GM23338 (cell line): ENCODE data around the genes MLF2 and LPCAT3.

DNA sequence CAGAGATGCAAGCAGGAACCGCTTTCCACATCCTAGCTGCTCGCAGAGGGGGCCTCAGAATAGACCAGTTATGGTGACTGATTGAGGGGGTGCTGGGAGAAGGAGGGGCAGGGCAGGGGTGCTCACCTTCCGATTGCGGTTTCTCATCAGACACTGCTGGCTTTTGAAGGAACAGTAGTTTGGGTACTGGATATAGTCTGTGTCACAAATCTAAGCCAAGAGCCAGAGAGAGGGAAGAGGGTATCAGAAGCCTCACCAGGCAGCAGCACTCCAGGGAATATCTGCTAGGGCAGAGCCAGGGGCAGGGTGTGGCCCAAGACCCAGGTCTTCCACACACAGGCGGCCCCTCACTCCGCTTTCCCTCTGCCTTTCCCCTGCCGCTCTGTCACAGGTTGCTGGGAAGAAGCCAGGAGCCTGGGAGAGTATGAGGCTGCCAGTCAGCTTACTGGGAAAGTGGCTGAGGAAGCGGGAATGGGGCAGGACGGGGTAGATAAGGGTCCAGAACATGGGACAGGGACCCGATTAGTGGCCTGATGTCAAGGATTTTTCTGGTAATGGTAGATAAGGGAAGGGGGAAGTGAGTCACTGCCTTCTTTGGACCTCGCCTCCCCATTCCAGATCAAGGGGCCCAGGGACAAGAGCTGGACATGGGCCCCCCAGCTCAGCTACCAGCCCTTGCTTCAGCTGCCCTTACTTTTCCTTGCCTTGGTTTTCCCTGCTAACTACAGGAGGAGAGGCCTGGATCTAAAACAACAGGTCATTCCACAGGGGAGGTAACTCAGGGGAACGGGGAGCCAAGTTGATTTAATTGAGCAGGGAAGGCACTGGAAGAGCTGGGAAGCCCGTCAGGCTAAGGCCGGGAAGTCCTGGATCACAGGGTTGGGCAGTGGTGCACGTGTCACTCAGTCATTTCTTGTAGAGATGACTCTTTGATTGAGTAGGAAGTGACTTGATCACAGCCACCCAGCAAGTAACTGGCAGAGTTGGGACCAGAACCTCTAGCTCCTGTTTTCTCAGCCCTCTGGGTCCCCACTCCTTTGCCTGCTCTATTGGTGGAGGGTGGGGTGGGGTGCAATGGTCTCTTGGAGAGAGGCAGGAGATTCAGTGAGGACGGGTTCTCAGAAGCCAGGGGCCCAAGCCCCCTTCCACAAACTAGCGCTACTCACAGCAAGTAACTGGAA, 3.5 kb upstream of the LPAR5 start:
- PRO-cap = no peak
- RAMPAGE, long total RNA = no peak

DNA sequence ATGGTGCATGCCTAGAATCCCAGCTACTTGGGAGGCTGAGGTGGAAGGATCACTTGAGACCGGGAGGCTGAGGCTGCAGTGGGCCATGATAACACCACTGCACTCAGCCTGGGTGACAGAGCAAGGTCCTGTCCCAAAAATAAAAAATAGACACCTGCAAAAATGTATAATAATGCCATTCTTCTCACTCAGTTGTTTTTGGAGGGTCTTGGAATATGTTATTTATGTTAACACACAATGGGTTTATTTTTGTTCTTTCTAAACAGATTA, 7.3 kb upstream of the ING4 start:
- PRO-cap = no peak
- RAMPAGE, long total RNA = no peak

DNA sequence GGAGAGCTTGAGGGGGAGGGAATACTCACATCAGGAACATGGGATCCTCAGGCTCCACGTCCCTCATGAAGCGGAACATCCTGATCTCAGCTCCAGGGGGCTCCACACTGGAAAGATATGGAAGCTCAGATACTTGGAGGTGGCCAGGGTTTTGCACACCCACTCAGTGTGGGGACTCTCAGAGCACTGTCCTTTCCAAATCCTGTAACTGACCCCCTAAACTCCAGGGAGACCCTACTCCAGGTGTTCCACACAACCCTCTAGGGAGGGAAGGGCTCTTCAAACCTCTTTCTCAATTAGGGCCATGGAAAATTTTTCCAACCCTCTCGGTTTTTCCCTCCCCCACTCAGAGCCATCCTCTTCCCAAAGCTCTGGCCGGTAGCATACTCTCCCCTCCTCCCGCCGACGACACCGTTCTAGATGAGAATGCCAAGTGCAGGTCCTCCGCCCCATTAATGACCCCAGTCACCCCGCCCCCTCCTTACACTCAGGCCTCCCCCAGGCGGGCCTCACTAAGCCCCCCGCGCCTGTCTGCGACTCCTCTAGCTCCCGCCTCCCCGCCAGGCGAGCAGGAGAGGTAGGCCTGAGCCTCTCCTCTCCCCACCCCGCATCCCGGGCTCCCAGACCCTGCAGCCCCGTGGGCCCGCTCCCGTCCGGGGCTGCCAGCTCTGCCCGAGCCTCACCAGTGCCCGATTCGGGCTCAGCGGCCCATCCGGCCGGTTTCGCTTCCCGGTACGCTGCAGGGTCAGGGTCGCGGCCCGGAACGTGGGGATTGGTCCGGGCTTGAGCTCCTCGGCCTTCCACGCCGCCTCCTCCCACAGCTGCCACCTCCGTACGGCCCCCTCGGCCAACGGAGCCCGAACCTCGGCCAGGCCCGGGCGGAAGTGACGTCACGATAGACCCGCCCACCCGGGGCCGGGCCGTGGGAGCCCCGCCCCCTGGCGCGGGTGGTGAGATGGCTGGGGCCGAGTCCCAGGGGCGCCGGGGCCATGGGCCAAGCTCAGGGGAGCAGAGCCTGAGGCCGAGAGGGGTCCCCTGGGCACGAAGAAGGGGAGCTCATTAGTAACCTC, at the start of gene MLF2:
MLF2 (minus strand) TSS at position 886 of the 1,070 bp plus-strand sequence.
- PRO-cap = bidirectional peak, plus-strand start at position 512 of the sequence, minus-strand start at position 428 of the sequence; bidirectional peak, plus-strand start at position 953 of the sequence, minus-strand start at position 837 of the sequence
- RAMPAGE, long total RNA = start-site peak on the minus strand centred at position 853 of the sequence, 39 bp wide, 1,316 and 347 reads in 2 replicates

- PRO-cap = bidirectional peak, plus-strand start at chr12:6753710, minus-strand start at chr12:6753472; bidirectional peak, plus-strand start at chr12:6754137, minus-strand start at chr12:6754014
- RAMPAGE, long total RNA = no peak
These were observed 797 bp upstream of the MLF2 start for GRCh38 chr12:6753326-6754549.

GRCh38 chr12:6770075-6771070, 1.9 kb upstream of the LAG3 start:
- PRO-cap = no peak
- RAMPAGE, long total RNA = no peak

DNA sequence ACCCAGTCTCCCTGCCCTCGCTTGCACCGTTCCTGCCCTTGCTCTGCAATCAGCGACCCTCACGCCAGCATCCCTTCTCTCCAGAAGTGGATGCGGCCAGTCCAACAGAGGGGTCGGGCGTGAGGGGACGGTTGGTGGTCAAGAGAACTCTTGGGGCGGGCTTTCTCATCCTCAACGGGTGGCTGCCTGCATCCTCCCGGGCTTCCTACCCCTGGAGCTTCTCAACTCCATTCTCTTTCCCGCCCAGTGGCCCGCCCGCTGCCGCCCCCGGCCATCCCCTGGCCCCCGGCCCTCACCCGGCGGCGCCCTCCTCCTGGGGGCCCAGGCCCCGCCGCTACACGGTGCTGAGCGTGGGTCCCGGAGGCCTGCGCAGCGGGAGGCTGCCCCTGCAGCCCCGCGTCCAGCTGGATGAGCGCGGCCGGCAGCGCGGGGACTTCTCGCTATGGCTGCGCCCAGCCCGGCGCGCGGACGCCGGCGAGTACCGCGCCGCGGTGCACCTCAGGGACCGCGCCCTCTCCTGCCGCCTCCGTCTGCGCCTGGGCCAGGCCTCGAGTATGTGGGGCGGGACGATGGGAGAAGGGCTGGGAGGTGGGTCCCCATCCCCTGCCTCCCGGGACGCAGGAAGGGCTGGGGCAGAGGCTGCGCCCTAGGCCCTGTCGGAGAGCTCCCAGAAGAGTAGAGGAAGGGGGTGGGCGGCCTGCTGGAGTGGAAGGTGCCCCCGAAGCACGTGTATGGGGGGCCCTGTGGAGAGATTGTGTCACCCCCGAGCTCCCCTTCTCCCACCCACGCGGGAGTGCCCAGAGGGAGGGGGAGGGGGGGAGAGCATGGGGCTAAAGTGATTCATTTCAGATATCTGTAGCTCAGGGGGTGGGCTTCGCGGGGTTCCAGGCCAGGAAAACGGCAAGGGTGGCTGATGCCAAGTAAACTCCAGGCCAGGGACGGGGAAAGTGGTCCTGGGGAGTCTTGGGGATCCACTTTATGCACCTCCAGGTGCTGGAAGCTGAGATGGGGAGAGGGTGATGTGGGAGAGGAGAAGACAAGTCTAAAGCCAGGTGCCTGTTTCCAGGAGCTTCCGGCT, 1.5 kb downstream of the LAG3 start:
- PRO-cap = bidirectional peak, plus-strand start at position 555 of the sequence, minus-strand start at position 550 of the sequence
- RAMPAGE, long total RNA = no peak

DNA sequence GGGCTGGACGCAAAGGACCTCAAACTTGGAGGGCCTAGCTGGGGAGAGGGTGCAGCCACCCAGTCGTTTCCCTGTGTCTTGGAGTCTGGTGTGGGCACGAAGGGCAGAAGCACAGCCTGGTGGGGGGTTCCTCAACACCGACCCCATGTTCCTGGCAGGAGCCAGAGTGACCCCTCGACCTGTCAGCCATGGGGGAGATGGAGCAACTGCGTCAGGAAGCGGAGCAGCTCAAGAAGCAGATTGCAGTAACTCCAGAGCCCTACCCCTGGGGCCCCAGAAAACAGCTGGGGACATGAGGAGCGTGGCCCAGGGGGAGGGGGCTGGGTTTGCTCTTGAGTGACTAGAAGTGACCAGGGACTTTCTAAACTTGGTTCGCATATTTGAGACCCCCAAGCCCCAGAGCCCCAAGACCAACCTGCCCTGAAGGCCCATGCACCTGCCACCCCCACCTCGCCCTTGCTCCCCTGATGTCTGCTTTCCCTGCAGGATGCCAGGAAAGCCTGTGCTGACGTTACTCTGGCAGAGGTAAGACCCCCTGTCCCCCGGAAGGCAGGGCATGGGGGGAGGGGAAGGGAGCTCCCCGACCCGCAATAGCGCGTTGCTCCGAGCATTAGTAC, 483 bp downstream of the GNB3 start:
- PRO-cap = no peak
- RAMPAGE, long total RNA = no peak

GRCh38 chr12:6866686-6867004, 686 bp upstream of the TPI1 start:
- PRO-cap = no peak
- RAMPAGE, long total RNA = no peak

DNA sequence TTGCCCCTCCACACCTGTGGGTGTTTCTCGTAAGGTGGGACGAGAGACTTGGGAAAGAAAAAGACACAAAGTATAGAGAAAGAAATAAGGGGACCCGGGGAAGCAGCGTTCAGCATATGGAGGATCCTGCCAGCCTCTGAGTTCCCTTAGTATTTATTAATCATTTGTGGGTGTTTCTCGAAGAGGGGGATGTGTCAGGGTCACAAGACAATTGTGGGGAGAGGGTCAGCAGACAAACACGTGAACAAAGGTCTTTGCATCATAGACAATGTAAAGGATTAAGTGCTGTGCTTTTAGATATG, 12.7 kb upstream of the SPSB2 start:
- PRO-cap = bidirectional peak, plus-strand start outside the sequence, minus-strand start at position 138 of the sequence
- RAMPAGE, long total RNA = no peak

DNA sequence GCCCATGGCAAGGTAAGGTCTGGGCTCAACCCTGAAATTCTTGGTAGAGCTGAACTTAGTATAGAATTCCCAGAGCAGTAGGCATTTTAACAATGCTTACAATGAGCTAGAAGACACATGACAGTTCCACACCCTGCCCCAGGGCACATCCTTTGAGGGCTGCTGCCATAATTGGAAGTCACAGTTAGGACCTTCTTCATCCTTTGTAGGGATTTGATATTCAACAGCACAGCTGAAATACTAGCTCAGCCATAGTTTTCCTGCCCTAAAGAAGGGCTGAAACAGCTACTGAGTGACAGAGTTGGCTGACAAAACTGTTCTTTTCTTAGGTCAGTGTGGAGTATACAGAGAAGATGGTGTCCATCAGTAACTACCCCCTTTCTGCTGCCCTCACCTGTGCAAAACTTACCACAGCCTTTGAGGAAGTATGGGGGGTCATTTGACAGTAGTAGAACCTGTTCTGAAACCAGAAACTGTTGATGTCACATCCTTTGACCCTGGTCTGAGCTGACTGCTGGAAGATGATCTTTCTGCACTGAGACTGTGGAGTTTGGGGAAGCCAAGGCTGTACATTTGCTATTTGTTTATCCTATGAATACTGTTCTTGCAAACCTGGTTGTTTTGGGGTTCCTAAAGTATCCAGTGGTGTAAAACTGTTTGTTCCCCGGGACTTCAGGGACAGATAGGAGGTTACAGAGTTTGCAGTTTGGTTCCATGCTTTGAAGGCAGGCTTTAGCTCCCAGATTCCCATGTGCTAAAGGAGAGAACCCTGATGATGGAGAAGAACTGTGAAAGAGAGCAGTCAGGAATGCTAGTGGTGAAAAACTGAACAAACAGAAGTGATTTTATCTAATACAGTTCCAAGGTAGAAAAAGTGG, 4.9 kb downstream of the EMG1 start:
- PRO-cap = no peak
- RAMPAGE, long total RNA = no peak

GRCh38 chr12:6988028-6988771, 17.5 kb downstream of the EMG1 start:
- PRO-cap = no peak
- RAMPAGE, long total RNA = no peak

- PRO-cap = bidirectional peak, plus-strand start at chr12:7018038, minus-strand start at chr12:7017969; bidirectional peak, plus-strand start at chr12:7018266, minus-strand start at chr12:7018474; bidirectional peak, plus-strand start at chr12:7018761, minus-strand start at chr12:7018840
- RAMPAGE, long total RNA = start-site peak on the minus strand at chr12:7018432-7018480, 313 and 74 reads in 2 replicates
These were observed at the start of gene LPCAT3 for GRCh38 chr12:7017753-7018897. TSS of gene LPCAT3 (minus strand) at chr12:7018476.

DNA sequence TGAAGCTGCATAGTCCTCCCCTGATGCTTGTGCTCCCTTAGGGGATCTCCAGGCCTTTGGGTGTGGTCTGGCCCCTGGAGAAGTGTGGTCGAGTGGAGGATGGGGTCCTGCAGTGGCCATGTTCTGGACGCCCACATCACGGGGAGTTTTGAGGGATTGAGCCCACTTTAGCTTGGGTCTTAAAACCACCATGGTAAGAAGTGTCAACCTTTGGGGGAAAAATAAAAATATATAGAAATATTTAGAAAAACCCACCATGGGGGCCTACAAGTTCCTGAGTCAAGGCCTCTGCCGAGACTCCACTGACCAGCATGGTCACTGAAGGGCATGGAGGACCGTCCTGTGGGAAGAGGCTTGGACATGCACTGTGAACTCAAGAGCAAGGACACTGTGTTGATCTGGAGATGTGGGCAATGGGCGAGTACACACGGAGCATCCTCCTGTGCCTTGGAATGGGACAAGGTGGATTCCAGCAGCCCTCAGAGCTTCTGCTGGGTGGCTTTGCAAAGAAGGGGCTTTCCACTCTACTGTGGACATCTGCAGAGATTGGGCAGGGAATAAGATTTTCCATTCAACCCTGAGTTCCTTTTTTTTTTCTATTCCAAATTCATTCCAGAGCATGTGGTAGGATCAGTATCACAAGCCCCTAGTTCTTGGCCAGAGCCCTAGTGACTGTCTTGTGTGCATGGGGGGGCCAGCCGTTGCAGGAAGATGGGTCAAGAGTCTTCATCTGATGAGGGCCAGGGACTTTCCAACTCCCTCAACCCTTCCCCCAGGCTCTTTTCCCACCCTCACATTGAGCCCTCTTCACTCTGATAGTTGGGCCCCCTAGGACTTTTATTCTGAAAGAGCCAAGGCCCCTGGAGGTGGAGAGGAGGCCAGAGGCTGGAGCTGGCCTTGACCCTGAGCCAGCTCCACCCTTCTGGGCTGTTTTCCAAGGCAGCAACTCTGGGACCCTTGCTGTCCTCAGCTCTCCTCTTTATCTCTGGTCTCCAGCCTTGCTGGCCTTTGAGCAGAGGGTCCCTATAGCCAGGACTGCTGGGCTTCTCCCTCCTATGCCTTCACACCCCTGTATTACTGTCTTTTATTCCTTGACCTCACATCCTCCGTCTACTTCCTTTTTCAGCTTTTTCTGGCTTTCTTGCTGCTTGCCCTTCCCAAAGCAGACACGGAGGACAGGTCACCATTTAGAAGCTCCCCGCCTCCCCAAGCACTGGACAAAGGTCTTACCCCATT, 6.0 kb downstream of the RBP5 start:
- PRO-cap = no peak
- RAMPAGE, long total RNA = no peak

GRCh38 chr12:7124272-7125008, 4.2 kb downstream of the RBP5 start:
- PRO-cap = no peak
- RAMPAGE, long total RNA = no peak

DNA sequence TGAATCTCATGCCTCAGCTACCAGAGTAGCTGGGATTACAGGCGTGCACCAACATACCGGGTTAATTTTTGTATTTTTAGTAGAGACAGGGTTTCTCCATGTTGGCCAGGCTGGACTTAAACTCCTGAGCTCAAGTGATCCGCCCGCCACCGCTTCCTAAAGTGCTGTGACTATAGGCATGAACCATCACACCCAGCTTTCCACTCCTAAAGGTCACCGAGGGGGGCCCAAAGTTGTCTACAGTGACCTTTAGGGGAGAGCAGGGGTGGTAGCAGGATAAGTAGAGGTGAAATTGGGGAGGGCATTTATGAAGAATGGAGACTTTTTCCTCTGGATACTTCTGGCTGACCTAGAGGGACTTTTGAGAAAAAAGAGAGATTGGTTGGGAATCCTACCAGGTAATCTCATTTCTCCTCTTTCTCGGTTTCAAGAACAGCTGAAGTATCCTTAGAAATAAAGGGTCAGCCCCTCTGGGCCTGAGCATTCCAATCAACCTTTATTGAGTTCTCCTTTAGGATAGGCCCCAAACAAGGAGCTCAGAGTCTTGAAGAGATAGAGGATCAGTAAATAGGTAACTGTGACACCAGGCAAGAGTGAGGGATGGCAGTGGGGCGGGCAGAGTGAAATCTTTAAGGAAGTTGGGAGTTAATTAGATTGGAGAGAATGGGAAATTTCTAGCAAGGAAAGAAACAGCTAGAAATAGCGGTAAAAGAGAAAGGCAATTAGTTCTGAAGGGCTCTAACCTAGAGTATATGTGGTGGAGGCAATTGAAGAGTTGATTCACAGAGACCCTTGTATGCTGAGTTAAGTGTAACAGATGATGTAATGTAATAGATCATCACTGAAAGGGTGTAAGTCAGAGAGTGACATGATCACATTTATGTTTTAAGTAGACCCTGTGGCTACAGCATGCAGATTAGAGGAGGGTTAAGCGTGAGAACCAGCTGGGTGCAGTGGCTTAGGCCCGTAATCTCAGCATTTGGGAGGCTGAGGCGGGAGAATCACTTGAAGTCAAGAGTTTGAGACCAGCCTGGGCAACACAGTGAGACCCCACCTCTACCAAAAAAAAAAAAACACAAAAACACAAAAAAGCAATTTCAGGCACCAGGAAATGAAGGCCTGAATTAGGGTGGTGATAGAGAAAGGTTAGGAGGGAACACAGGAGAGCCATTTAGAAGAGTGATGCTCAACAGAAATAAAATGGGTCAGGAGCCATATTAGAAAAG, 3.3 kb downstream of the RBP5 start:
- PRO-cap = no peak
- RAMPAGE, long total RNA = no peak

DNA sequence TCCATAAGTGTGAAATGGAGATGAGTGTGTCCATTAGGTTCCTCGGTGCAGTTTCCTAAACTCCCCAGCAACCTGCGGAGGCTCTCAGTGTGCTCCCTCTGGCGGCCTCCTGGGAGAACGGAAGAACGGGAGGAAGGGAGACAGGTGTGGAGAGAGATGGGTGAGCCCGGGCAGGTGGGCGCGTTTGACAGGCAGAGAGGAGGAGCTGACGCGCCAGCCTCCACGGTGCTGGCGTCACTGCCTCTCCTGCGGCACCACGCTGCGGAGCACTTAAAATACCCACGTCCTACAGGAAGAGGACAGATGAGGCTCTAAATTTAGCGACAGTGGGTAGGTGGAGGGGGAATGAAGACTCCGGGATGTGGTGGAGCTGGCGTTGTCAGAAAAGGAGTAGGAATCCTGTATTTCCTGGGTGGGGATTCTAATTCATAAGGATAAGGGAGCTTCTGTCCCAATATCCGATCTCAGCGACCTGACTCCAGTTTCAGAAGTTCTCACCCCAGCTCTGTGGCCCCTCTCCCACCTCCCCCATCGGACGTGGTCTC, 26.7 kb upstream of the PEX5 start:
- PRO-cap = no peak
- RAMPAGE, long total RNA = no peak

- PRO-cap = unidirectional peak, plus-strand start at chr12:7851939
- RAMPAGE, long total RNA = no peak
These were observed 20.9 kb downstream of the SLC2A14 start for GRCh38 chr12:7851804-7852217.

- PRO-cap = bidirectional peak, plus-strand start at chr12:7863020, minus-strand start at chr12:7862860
- RAMPAGE, long total RNA = no peak
These were observed 9.8 kb downstream of the SLC2A14 start for GRCh38 chr12:7862716-7863517.

- PRO-cap = no peak
- RAMPAGE, long total RNA = no peak
These were observed 8.6 kb downstream of the SLC2A3 start for GRCh38 chr12:7927323-7927893.

GRCh38 chr12:8179853-8180818, 23.3 kb downstream of the ZNF705A start:
- PRO-cap = unidirectional peak, plus-strand start at chr12:8180259; unidirectional peak, plus-strand start at chr12:8180361; bidirectional peak, plus-strand start at chr12:8180545, minus-strand start at chr12:8180447
- RAMPAGE, long total RNA = no peak